Vermiform appendix (tissue), 1 donor: ENCODE measurements around the gene DYRK3.

GRCh38 chr1:205600028-205600678, 31.3 kb downstream of the MFSD4A start:
- PRO-cap = no peak

DNA sequence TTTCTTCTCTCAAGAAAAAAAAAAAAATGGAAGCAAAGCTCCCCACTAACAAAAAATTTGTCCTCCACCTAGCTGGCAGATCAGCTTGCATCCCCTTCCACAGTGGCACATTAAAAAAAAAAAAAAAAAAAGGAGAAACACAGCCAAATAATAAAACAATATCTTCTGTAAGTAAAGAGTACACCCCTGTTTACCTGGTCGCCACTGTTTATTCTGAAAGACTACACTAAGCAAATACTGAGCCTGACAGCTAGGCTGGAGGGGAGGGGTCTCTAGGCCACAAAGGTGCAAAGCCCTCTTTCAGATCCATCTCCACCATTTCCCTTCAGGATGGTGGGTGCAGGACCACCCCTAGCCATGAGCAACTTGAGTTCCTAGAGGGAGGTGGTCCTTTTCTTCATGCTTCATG, 22.7 kb upstream of the SLC45A3 start:
- PRO-cap = no peak

GRCh38 chr1:205748061-205748391, 2.0 kb downstream of the NUCKS1 start:
- PRO-cap = no peak

DNA sequence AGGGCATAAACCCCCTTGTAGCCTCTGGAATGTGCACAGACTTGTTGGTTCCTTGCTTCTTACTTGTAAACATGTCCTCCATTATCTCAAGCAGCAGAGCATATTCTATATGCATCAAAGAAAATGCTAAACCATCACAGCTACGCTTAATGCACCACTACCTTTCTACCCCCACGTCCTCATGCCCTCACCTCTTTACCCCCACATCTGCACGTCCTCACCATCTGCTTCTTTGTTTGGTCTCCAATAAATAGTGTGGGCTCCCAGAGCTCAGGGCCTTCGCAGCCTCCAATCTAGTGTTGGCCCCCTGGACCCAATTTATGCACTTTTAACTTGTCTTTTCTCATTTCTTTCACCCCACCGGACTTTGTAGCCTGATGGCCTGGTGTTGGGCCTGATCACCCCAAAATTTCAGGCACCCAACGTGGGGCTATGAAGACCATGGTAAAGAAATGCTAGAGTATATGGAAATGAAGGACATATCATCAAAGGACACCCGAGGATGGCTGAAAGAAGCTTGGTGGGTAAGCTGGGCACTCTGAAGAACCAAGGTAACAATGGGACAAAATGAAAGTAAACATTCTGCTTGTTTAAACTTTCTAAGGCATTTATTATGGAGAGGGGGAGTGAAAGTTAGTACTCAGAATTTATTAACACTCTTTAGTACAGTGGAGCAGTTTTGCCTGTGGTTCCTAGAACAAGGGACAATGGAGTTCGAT, 8.0 kb upstream of the PM20D1 start:
- PRO-cap = no peak

DNA sequence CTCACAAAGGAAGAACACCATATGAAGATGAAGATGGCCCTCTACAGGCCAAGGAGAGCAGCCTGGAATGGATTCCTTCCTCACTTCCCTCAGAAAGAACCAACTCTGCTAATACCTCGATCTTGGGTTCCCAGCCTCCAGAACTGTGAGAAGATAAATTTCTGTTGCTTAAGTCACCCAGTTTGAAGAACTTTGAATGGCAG, 27.1 kb downstream of the FAM72A start:
- PRO-cap = no peak

DNA sequence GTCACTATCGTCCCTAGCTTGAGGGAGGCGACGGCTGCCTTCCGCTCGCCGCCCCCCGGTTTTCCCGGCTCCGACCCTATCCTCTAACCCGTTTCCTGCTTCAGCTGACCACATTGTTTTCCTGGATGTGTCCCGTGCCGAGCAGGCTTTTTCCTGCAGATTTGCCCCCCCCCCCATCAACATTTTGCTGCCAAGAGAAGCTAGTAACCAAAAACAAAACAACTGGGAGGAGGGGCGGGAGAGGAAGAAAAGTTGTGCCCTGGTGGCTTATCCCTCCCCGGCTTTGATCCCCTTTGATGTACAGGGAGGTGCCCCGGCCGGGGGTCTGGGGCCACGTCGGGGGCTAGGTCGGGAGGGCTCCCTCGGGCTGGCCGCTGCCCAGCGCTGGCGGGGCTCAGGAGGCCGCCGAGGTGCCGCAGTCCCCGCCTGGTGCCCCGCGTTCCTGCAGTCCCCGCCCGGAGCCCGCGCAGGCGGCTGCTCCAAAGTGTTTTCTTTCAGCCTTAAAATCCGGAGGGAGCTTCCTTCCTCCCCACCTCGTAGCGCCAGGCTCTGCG, 1.5 kb downstream of the SRGAP2 start:
- PRO-cap = unidirectional peak, plus-strand start at position 418 of the sequence

DNA sequence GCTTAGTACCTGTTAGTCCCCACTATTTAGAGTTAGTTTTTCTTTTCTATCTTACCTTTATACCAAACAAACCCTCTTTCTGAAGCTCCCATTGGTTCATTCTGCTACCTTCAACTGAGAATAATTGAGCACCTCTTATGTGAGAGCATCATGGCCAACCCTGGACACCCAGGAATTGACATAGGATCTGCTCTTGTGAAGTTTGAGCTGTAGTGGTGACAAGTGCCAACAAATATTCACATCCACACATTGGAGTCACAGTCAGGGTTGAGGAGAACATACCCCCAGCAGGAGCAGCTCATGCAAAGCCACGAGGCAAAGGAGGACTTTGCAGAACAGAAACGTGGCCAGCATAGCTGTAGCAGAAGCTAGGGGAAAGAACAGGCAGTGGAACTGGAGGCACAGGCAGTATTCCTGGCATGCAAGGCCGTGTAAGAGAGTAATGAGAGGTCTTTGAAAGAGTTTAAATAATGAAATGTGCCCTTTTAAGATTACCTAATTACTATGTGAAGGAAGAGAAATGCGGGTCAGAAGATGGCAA, 41.0 kb upstream of the IKBKE start:
- PRO-cap = no peak

GRCh38 chr1:206445606-206446338, 24.5 kb upstream of the IKBKE start:
- PRO-cap = no peak

DNA sequence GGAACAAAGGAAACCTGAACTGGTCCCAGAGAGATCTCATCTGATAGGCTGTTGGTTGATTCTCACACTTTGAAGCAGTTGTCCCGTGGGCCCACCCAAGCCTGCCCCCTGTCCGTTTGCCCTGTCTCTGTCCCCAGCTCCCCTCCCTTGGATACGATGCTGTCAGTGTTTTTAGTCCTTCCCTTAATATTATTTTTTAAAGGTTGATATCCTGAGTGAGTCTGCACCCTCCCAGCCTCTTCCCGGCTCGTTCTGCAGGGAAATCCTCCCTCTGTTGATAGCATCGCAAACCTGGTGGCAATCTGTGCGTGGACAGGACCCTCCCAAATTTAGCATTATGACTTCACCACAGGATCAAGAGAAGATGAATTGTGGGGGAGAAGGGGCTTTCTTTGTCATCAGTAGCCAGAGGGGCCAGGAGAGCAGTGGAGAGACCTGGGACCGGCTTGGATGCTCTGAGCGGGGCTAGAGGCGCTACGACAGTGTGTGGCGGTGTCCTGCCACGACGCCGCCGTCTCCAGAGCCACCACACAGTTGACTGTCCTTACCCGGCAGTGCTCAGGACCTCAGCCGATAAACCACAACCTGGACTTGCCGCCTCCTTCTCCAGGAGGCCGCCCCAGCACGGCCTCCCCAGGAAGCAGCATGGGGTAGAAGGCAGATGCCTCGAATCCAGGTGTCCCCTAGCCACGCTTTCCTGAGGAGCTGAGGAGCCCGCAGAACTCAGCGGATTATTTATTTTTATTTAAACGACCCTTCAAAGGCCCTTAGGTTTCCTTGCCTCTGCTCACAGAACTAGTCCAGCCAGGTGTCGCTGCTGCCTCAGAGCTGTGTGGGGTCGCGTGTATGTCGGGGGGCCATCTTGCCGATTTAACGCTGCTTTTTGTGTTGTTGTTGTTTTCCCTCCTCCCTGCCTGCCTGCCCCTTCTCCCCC, 16.1 kb upstream of the IKBKE start:
- PRO-cap = no peak

DNA sequence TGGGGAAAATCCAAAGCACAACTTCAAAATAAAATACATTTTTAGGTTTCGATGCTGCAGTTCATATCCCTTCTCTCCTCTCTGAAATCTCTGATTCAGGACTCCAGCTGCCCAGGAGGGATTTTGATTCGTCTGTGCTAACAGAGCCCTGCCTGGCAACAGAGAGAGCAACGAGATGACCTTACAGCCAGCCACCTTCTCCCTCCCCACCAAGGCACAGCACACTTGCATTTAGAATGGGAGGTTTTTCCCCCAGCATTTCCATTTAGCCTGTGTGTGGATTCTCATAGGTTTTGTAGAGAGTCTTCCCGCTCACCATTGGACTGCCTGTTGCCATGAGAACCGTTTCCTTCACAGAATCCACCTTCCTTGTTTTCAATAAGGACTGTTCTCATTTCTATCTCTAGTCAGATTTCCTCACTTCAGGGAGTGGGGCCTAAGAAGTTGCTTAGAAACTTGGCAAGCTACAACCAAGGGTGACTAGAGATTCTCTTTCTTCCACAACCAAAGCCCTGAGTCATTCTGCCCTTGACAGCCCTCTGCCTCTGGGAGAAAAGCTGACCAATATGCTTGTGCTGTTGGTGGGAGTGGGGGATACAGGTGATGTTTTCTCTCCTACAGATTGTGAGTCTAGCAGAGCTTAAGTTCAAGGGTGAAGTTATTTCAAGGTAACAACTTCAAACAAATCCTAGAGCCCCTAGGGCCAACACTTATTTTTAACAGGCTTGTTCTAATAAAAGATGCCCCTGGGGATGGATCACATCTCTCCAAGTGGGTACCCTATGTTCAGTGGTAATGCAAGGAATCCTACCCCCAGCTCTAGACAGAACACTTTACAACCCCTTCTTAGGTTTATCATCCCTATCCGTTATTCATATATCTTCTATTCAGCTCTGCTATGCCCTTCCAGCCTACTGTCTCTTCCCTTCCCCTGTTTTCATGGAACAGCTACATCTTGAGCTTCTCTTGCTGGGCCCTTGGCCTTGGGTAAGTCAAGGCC, 5.6 kb upstream of the IKBKE start:
- PRO-cap = no peak

GRCh38 chr1:206514617-206515391, 7.5 kb downstream of the RASSF5 start:
- PRO-cap = no peak

DNA sequence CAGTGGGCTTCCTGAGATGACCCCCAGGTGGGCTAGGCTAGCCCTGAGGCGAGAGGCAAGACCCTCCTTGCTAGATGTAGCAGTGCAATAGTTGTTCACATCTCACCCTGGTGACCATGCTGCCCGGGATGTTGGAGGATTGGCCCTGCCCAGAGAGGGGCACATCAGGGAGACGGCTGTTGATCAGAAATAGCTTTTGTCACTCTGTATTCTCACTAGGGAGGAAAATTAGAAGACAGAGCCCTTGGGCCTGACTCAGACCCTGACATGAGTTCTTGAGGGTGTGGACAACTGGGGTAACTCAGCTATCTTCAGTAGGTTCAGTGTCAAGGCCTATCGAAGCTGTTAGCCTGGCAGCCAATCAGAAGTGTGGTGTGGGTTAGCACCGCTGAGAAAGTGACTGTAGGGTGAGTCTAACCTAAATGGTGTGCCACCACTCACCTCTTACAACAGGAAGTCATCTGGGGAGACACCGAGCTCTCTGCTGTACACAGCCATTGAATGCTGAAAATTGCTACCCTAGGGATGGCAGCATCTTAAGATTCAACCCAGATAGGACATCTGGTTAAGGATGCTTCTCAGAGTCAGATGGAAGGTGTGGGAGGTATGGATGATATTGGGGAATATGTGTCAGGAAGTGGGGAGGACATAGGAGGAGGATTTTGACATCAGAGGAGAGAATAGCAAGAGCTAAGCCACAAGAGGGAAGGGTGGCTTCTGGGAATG, 44.6 kb downstream of the RASSF5 start:
- PRO-cap = bidirectional peak, plus-strand start at position 452 of the sequence, minus-strand start at position 293 of the sequence

DNA sequence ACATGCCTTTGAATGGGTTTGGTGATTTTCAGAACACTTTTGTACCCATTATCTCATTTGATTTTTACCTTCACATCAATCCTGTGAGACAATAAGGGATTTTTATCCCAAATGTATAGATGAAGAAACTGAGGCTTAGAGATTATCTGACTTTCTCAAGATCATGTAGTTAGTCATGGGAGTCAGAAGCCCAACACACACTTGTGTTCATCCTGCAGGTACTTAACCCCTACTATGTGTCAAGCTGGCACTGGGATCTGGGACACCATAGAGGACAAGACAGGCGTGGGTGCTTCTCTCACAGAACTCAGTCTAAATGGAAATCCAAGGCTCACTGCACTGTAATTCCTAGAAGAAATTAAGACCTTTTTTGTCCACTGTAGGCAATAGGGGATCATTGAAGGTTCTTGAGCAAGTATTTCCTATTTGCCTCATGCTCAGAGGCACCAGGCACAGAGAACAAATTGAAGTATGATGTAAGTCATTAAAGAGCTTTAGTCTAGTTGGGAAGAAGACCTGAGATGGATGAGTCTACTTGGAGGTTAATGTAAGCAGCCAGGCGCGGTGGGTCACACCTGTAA, 34.8 kb downstream of the EIF2D start:
- PRO-cap = no peak

DNA sequence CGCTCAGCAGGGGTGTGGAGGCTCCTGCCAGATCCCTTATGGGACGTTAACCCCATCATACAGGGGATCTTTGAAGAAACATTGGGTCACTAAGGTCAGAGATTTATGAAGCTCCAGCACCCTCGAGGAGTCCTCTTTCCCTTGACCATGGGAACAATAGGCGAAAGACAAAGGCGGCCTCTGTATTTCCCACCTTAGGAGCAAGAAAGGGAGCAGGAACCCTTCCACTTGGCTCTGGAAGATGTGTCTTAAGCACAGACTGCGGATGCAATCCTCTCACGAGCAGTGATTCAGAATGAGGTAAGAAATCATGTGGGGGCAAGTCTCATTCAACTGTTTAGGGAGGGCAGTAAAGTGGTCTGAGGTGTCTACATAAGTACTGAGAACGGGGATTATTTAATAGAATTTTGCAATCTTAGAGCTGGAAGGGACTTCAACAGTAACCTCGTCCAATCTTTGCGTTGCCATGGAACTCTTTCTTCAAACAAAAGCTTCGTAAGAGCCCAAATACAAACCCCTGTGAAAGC, 1.7 kb upstream of the DYRK3 start:
- PRO-cap = no peak

- PRO-cap = bidirectional peak, plus-strand start at chr1:206635553, minus-strand start at chr1:206635378
These were observed at the start of gene DYRK3 for GRCh38 chr1:206635195-206636461. Gene DYRK3, plus strand, starts transcription at chr1:206635536.

DNA sequence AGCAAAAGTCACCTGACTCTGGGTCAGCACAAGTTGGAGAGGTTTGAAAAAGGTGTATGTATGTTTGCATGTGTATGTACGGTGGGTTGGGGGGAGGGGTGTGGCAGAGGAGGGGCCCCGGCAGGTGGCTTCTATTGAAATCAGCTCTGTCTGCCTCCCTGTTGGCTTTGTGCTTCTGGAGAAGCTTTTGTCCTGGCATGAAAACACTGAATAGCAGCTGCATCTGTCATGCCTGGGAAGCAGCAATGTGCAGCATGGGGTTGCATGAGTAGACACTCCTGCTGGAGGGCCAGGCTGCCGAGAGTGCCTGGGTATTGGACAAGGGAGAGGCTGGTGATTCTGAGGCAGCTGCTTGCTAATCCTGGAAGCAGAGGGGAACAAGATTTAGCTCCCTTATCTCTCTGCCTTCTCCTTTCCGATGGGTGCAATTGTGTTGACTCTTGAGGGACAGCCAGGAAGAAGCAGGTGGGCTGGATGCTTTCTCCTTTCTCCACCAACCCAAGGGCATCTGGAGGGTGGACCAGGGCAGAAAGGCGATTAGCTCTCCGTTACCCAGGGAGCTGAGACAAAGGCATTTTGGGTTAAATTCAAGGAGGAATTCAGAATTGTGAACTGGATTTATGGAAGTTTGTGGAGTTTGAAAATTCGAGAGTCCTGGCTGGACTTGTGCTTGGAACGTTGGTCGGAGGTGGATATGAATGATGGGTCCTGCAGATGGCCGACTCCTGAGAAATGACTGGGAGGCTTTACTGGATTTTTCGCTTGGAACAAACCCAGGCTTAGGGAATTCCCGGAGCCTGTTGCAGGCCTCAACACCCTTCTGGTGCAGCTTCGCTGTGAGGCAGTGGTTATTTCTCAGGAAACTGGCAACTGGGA, 20.7 kb downstream of the MAPKAPK2 start:
- PRO-cap = no peak

GRCh38 chr1:206734713-206735712, 35.6 kb upstream of the IL19 start:
- PRO-cap = no peak

DNA sequence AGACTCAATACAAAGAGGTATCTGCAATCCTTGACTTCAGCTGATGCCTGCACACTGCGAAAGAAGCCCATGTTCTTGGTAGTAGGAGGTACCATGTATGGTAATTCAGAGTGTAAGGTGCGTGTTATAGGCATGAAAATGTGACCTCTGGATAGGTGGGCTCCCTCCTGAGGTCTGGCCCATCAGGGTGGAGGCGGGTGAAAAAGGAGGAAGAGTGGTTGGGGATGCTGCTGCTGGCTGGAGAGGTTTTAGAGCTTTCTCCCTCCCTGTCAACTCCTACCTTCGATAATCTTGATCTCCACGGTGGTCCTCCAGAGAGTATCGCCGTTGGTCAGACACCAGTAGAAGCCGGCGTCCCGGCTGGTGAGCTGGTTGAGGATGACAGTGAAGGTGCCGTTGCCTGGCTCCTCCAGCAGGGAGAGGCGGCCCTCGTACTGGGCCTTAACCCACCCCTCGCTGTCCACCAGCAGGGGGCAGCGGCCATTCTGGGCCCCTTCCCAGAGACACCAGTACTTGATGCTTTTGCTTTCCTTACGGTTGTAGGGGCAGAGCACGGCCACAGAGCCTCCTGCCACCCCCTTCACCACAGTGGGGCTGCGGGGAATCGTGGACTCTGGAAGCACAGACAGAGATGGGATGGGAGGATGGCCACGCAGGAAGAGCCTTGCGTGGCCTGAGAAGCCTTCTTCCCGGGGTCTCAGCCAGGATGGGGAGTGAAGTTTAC, 10.9 kb downstream of the PIGR start:
- PRO-cap = no peak

DNA sequence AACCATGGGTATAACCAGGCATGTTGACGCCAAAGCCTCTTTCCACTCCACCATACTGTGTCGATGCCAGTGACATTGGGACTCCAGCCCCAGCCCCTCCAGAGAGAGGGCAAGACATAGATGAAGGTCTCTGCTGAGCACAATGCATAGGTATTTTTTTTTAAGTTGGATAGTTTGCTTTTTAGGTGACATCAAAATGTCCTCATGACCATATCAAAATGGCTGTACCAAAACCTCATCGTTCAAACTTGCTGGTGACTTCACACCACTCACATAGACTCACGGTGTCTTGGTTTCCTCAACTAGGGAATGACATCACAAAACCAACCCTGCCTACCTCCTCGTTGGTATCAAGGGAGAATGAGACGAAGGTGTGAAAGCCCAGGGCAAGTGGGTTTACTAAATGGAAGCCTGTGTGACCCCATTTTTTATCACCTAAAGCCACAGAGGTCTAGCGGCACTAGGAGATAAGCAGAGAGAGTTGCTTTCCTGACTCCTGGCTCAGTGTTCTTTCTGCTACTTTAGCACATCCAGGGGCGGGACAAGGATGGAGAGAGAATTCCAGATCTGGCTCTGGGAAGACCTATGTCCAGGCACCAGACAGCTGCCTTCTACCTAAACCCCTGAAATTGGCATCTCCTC, 1.5 kb downstream of the PIGR start:
- PRO-cap = bidirectional peak, plus-strand start at position 363 of the sequence, minus-strand start at position 250 of the sequence

- PRO-cap = no peak
These were observed 3.0 kb upstream of the PIGR start for GRCh38 chr1:206949158-206949735.